Cardiac atrium fibroblast (primary cell): ENCODE results near the gene LIMD2.

DNA sequence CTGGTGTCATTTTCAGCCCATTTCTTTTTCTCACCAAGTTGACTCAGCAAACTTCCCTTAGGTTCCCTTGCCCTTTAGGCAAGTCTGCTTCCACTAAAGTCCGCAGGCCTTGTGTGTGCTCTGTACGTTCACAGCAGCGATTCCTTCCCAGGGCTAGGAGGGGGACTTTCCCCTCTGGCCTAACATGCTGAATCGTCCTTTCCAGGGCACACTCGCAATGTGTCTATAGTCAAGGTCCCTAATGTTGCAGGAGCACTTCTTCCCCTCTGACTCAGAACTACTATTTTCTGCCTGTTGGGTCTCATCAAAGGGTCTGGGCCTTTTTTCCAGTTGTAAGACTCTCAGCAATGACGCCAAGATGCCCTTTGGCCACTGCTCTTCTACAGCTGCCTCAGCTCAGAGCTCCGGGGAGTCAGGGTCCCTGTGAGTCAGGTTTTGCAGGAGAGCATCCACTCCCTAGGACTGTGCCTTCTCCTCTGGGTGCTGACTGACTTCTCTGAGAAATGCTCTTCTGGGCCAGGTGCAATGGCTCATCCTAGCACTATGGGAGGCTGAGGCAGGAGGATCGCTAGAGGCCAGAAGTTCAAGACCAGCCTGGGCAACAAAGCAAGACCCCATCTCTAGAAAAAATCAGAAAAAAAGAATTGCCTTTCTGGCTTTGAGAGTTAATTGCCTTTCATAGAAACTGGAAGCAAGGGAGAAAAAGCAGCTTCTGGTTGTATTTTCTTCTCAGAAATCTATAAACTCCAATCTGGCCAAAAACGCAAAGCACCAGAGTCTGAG is 64.4 kb upstream of the TBX2 start:
- RAMPAGE, long total RNA: no peak

DNA sequence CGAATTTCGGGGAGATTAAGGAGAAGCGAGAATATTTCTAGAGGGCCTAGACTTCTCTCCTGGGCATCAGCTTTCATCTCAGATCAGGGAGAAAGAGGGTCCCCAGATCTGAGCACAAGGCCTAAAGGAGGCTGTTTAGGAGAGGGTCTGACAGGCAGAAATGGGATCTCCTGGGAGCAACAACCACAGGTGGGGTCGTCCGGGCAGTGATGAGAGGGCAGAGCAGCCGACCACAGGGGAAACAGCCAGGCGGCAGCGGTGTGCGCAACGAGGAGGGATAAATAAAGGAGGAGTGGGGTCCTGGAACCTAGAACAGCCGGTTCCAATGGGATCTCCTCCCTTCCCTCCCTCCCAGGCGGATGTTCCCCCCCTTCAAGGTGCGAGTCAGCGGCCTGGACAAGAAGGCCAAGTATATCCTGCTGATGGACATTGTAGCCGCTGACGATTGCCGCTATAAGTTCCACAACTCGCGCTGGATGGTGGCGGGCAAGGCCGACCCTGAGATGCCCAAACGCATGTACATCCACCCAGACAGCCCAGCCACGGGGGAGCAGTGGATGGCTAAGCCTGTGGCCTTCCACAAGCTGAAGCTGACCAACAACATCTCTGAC is 1.8 kb downstream of the TBX2 start:
- RAMPAGE, long total RNA: no peak

DNA sequence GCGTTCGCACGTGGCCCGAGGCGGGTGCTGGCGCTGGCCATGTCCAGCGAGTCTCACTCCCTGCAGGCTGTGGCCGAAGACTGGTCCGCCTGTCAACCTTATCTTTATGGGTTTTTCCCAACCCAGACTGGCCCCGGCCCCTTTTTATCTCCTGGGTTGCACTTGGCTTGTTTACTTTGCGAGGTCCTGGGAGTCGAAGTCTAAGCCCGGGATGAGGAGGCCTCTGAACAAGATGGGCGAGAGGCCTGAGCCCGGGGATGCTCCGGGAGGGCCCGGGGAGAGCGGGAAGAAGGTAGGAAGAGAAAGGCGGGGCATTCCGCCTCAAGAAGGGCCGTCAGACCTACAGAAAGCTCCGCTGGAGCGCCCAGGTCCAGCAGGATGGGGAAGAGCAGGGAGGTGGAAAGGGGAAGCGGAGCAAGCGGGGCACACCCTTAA is 2.8 kb downstream of the TBX4 start:
- RAMPAGE, long total RNA: no peak

GRCh38 chr17:61467642-61468070 is 15.4 kb downstream of the TBX4 start:
- RAMPAGE, long total RNA: no peak

DNA sequence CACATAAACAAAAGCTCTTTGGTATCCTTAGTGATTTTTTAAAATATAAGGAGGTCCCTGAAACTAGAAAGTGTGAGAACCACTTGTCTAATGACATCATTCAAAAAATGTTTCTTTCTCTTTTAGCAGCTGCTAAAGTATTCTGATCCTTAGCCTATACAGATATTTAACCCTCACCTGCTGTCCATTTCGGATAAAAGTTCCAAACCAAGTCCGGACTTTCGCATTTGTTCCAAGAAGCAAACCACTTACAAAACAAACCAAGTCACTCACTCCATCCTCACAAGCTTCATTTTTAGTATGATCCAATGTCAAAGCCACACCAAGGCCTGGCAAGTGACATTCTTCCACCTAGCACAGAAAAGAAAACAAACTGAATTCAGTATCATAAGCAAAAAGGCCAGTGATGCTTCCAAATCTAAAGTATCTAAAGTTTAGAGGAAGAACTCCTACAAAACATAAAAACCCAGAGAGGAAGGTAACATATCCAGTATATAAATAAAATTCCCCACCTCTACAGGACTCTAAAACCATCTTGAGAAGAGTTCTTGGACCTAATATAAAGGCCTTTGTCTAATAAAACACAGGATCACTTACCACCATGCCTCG is 16.3 kb downstream of the INTS2 start:
- RAMPAGE, long total RNA: no peak

- RAMPAGE, long total RNA: no peak
Observed at GRCh38 chr17:61945859-61946703, 18.3 kb upstream of the INTS2 start.

DNA sequence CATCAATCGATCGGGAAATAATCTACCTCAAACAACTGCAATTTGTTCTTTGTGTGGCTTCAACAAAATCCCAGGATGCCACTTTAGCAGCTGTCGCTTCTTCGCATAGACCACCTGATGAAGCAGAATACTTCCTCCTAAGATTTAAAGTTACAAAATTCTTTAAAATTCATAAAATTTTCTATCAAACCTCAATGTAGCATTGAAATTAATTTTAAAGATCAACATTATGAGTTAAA is 35.6 kb downstream of the MED13 start:
- RAMPAGE, long total RNA: no peak

DNA sequence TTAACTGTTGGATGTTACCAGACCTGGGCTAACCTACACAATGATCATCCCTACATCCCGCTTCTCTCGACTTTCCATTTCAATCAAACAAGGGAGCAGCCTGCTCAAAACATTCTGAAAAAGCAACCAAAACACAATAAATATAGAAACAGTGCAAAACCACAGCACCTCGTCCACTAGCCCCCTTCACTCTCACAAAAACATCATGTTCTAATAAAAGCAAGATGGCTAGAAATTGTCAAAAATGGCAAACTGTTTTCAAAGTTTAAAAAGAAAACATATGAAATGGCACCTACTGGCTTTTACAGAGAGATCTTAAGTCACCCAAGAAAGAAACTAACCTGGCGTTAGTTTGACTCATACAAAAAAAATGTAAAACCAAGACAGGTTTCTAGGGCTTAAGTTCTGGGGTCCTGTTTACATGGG is 765 bp downstream of the MED13 start:
- RAMPAGE, long total RNA: no peak

DNA sequence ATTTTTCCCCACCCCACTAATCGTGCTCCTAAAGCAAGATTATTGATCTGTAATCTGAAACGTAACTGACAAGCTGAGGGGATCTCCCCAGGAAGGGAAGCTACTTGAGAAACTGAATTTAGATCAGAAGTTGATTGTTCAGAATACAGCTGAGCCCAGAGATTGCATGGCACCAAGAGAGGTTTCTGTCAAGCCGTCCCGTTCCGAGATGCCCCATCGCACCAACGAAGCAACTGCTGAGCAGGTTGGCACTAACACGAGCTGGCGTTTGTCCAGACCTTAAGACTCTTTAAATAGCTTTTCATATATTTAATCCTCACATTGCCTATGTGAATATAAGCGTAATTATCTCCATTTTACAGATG is 20.1 kb upstream of the TLK2 start:
- RAMPAGE, long total RNA: no peak

DNA sequence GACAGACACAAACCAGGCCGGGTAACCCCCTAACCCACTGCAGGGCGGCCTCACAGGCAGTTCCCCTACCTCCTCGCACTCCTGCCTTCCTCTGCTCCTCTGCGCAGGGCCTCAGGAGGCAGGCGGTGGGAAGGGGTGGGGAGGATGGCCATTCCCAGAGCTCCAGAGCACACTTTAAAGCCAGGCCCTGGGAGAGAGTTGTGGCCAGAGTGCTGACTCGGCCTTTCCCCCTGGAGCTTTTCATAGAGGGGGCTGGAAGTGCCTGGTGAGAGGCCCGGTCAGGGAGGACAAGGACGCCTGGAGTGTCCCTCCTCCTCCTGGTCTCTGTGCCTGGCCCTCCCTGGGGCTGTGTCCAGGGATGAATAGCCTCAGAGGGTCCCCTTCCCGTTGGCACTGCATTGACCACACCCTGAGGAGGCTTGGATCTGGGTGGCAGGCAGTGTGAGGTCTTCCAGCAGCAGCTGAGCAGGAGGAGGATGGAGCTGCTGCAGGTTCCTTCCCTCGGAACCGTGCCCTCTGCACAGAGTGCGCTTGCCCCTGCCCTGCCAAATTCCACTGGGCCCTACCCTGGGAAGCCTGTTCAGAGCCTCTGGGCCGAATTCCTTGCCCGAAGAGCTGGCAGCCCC is 1.8 kb downstream of the MRC2 start:
- RAMPAGE, long total RNA: no peak

GRCh38 chr17:62724591-62725264 is 83.4 kb downstream of the MARCHF10 start:
- RAMPAGE, long total RNA: no peak

DNA sequence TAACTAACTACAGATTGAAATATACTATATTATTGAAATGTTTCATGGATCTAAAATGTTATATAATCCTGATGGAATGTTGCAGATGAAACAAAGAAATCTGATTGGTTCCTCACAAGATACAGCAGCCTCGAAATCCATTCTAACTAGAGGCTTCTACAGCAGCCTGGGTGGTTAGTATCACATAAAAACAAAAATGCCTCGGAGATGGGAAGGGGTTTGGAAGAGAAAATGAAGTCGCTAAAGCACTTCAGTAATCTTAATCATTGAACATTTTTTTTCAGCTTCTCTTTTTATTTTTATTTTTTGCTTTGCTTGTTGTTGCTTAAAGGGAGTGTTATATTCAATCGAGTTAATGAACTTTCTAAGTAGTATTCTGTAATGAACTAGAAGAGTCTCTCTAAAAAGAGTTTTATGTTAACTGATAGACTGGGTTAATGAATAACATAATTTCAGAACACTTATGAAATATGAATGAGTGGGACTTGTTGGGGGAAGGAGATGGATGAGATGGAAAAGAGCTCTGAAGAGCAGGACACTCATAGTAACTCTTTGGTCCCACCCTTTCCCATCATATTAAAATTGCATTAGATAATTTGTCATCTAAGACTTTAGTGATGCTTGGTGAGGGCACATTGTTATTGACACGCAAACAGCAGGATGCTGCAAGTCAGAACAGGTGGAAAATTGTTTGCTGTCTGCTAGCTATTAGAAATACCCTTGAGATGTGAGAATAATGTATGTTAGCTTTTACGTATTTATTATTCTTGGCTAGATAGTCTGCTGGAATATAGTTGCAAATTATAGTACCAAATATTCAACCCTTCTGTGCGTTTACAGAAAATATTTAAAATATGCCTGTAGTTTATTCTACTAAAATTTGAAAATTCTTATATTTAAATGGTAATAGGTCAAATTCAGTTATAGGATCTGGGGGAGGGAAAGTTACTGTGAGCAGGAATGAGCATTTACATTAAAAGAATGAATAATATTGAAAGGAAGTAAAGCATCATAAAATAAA is 75.6 kb downstream of the TANC2 start:
- RAMPAGE, long total RNA: no peak

GRCh38 chr17:63399681-63400264 is 46.3 kb downstream of the CYB561 start:
- RAMPAGE, long total RNA: no peak

DNA sequence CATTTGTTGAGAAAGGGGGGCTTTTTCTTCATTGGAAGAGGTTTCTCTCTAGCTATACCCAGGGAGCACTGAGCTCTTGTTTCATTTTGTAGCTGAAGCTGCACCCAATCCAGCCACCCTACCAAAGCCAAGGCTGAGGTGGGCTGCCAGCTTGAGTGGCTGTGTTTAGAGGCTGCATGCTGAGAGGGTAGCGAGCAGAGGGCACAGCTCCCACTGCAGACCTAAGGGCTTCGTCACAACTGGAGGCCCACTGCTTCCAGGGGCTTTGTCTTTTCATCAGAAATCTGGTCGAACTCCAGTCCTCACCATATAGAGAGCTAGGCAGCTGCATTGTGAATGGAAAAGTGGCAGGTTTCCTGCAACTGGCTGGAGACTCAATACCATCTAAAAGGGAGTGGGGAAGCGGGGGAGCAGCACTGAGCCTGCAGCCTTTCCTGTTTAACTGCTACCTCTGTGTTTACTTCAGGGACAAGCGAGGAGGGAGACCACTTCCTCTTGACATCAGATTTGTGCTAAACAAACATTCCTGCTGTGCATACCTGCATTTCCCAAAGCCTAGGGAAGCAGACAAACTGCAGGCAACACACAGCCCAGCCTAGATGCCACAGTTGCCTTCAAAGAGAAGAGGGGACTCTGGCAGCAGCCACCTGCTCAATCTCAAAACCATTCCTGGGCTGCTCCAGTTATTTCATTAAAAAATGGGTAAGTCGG is 17.9 kb downstream of the CYB561 start:
- RAMPAGE, long total RNA: no peak

DNA sequence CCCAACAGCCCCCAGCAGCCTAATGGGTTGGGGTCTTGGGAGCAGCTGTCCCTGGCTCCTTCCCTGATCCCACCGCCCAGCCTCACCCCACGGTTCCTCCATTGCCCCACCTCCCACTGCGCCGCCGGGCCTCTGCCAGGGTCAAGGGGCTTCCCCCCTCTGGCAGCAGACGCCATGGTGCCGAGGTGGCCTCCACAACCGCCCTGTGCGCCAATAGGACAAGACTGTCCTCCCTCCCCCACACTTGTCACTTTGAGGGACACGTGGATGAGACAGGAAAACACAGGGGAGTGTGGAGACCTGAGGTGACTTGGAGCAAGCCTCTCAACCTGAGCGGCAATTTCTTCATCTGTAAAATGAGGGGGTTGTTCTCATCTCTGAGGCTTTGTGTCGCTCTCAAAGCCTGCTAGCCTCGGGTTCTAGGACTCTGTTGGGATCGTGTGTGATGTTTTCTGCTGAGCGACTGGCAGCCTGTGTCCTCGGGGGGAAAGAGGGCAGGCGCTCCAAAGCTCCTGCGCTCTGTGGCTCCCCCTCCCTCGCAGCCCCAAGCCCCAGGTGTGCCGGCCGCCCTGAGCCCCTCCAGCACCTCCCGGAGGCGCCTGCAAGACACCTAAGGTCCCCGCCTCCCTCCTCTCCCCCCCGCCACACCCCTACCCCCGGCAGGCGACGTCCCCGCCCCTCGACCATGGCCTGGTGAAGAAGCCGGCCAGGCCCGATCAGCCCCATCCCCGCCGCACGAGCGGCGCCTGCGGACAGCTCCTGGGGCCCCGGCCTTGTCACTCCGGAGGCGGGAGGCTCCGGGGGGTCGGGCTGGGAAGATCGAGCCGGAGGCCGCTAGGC is 728 bp upstream of the ACE start:
- RAMPAGE, long total RNA: no peak

GRCh38 chr17:63477912-63478149 is 970 bp downstream of the ACE start:
- RAMPAGE, long total RNA: no peak

DNA sequence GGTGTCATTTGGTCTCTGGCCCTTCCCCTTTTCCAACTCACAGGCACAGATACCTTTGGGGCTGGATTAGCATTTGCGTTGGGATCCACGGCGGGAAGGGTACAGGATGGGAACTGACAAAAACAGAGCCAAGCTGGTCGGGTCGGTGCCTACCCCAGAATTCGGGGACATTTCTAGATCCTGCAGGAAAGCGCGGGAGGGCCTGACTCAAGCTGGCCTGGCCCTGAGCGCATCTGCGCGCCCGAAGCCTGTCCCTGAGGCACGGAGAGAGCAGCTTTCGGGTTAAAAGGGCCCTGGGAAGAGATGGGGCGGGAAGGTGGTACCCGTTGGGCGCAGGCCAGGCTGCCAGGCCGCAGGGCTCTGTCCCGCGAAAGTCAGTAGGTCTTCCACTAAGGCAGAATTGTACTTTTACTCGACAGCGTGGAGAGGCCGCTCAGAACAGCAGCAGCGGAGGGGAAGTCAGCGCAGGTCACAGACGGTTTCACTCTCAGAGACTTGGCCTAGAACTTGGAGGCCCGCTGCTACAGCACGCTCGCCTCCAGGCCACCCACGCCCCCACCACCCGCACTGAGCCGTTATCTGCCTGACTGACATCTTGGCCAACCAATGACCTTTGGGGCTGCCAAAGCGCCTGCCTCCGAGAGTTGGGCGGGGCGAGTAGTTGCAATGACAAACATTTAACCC is 502 bp upstream of the DCAF7 start:
- RAMPAGE, long total RNA: no peak

DNA sequence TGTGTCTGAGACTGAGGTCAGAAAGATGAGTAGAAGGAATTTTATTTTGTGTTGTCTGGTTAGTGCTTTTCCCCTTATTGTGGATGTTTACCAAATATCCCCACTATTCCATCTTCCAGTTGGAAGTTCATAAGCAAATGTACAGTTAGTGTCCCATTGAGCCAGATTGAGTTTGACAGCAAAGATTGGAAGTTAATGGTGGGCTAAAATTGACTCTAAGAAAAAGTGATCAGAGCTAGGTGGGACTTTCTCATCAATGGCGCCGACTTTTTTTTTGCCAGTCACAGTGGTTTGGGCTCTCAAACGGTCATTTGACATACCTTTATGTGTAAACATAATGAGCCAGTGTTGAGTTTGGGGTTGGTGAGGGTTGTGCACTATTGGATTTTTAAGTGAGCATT is 23.4 kb upstream of the TACO1 start:
- RAMPAGE, long total RNA: no peak

- RAMPAGE, long total RNA: no peak
Observed at GRCh38 chr17:63641622-63642094, 19.4 kb downstream of the MAP3K3 start.

GRCh38 chr17:63699602-63700628 is at the start of gene LIMD2:
LIMD2 (minus strand) TSS chr17:63700125.
- RAMPAGE, long total RNA: no peak